HT1080 (cell line): ENCODE measurements around the genes AKAP8 and RAB8A.

DNA sequence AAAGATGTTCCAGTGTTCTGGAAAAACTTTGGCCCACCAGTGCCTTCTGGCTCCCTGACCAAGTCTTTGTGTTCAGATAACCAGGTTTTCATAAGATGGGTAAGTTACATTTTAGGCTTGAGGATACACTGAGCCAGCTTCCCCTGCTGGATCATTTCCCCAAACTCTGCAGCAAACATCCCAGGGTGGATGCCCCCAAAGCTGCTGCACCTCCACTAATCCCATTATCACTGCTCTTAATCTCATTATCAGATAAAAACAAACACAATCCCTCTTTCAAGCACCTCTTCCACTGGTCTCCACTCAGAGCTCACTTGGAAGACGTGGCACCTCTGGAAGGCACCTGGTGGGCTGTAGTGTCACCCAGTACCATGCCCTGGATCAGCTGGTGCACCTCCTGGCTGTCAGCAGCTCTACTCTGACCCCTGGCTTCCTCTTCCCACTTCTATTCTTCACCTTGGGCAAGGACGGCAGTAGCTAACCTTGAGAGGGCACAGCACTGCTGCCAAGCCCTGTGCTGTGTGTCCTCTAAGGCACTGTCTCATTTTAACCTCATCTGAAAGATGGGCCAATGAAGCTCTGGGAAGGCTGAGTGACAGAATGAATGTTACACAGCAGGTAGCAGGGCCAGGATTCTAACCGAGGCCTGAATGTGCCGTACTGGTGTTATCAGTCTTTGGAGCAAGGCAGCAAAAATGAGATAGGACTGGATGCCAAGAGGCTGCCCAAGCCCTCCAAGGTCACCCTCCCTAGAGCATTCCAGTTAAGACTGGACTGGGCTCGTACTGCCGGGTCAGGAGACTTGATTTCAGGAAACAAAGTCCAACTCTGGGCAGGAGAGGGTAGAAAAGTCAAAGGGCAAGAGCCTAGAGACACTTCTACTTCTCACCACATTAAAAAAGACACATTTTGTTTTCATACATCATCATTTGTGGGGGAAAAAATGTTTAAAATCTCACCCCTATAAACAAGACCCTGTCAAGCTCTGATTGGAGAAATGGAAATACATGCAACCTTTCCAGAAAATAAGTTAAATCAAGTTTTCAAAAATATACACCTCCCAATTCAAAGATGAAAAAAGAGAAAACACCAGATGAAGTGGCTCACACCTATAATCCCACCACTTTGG is 7.3 kb downstream of the BRD4 start:
RAMPAGE:
- cytosol, long total RNA = no peak
- long total RNA = no peak
- nucleus, long total RNA = no peak

DNA sequence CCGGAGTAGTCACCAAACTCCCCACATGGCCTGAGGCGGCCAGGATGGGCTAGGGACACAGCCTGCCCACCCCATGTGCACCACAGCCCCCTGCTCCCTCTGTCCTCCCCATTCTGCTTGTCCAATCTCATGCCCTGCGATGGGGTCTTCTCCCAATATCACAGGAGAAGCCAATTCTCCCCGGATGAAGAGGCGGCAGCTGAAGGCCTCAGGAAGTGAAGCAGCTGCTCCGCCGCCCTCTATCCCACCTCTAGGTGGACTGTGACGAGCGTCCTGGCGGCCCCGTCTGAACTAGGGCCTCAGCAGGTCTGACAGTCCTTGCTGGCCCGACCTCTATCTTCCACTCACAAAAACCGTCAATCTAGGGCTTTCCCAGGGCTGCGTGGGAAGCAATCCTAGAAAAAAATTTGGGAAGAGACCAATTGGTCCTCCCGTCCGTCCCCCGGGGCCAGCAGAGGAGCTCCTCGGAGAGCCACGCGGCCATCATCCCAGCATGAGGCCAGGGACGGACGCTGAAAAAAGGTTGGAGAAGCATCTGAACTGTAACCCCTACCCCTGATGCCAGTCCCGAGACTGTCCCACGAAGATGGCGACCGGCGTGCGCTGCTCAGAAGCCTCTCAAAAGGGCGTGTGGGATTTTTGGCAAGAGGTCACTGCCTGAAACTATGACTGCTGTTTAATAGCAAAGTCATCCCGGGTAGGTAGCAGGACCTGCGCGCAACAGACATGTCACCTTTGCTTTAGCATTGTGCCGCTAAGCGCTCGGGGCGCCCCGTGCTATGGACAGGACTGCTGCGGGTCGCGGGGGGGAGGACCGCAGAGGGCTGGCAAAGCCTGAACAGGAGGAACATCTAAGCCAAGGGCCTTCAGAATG is 10.8 kb downstream of the AKAP8 start:
RAMPAGE:
- cytosol, long total RNA = no peak
- long total RNA = no peak
- nucleus, long total RNA = no peak

RAMPAGE:
- cytosol, long total RNA = no peak
- long total RNA = no peak
- nucleus, long total RNA = no peak
Observed at GRCh38 chr19:15378775-15379557, 621 bp downstream of the AKAP8 start.

DNA sequence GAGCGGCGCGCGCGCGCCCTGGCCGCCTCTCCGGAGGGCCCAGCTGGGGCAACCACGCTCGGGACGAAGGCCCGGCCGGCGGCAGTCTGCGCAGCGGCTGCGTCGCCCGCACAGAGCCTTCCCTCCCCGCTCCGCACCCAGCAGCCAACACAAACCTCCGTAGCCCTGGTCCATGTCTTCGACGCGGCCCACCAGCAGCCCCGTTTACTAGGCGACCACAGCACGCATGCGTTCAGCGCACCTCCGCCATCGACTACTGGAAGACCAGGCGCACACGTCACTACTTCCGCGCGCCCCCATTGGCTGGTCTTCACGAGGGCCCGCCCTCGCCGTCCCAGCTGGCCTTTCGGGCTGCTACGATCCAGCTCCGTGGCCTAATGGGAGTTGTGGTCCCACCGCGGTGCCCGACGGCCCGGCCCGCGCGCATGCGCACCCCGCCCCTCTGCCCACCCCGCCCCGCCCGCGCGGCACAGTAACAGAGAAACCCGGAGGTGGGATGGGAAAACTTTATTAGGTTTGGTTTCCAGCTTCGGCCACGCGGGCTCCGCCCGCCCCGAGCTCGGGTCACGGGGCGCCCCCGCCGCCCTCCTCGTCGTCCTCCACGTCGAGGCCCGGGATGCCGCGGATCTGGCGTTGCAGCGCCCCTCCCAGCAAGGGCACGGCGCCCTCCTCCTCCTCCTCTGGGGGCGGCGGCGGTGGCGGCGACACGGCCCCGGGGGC is at the start of gene AKAP8:
Gene AKAP8 (minus strand): TSS at position 230 of the 720 bp plus-strand sequence.
RAMPAGE:
- cytosol, long total RNA = no peak
- long total RNA = no peak
- nucleus, long total RNA = no peak

RAMPAGE:
- cytosol, long total RNA = no peak
- long total RNA = no peak
- nucleus, long total RNA = no peak
Observed at GRCh38 chr19:15403923-15404696, 14.7 kb downstream of the AKAP8L start.

DNA sequence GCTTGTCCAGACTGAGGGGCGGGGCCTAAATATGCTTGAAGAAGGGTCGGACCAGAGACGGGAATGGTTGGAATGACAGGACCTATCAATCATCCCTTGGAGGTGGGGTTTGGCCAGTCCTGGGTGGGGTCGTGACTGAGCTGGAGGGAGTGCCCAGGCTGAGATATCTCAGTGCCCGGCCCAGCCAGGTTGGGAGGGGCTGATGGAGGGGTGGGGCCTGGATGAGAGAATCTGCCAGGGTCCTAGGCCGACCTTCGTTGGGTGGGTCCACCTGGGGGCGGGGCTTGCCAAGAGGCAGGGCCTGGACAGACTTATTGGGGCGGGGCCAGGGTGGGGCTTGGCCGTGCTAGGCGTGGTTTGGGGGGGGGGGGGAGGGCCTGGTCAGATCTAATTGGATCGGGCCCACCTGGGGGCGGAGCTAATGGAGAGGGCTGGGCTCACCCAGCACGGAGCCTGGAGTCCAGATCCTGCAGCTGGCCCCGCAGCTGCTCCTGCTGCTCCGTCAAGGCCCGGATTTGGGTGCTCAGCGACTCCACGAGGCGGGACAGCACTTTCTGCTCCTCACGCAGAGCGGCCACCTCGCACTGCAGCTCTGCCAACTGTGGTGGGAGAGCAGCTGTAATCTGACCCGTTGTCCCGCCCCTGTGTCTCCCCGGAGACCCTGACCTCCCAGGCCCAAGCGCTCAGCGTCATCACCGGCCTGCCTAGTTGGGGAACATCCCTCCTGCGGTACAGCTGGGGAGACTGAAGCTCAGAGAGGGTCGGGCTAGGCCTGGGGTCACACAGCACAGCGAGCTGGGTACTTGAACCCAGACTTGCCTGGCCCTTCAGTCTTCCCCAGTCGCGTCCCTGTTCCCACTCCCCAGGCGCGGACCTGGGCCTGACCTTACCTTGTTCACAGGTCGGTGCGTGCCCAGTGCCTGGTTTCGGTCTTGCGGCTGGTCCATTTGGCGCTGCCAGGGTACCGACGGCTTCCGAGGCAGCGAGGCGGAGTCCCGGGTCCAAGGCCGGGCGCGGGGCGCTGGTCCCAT is 2.8 kb upstream of the WIZ start:
RAMPAGE:
- cytosol, long total RNA = no peak
- long total RNA = no peak
- nucleus, long total RNA = no peak

DNA sequence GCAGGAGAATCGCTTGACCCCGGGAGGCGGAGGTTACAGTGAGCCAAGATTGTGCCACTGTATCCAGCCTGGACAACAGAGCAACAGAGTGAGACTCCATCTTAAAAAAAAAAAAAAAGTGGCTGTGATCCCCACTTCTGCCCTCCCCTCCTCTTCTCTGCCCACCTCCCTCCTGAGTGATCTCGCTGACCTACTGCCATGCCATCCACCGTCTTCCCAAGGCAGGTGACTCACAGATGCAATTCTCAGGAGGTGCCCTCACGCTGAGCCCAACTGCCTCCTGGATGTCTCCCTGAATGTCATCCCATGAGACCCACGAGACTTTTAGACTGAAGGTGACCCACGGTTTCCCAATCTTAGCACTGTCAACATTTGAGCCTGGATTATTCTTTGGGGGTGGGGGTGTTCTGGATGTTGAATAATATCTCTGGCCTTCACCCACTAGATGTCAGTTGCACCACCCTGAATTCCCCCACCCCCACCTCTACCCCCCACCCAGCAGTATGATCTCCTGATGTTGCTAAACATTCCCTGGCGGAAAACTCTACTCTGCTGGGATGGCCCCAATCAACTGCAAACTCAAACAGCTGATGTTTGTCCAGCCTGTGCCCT is 2.3 kb upstream of the CYP4F22 start:
RAMPAGE:
- cytosol, long total RNA = no peak
- long total RNA = no peak
- nucleus, long total RNA = no peak

DNA sequence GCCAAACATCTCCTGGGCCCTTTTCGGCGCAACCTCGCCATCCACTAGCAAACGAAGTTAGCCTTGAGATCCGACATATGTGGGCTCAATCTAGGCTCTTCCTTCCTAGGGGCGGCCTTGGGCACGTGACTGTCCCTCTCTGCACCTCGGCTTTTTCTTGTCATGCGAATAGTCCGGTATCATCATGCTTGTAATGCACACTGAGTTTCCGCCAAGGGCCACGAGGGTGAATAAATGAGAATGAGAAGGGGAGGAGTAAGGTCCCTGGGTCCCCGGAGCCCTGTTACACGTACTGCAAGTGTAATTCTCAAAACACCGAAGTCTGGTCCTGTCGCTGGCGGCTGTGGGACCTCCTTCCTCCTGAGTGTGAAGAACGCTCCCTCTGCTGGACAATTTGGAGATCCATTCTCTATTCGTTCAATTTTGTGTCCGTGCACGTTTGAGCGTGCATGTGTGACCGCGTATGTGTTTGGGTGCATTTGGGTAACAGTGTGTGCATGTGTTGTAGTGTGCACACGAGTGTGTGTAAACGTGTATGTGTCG is 47.9 kb downstream of the CYP4F22 start:
RAMPAGE:
- cytosol, long total RNA = no peak
- long total RNA = no peak
- nucleus, long total RNA = no peak

GRCh38 chr19:15641855-15642508 is 1.3 kb downstream of the CYP4F3 start:
RAMPAGE:
- cytosol, long total RNA = no peak
- long total RNA = no peak
- nucleus, long total RNA = no peak

DNA sequence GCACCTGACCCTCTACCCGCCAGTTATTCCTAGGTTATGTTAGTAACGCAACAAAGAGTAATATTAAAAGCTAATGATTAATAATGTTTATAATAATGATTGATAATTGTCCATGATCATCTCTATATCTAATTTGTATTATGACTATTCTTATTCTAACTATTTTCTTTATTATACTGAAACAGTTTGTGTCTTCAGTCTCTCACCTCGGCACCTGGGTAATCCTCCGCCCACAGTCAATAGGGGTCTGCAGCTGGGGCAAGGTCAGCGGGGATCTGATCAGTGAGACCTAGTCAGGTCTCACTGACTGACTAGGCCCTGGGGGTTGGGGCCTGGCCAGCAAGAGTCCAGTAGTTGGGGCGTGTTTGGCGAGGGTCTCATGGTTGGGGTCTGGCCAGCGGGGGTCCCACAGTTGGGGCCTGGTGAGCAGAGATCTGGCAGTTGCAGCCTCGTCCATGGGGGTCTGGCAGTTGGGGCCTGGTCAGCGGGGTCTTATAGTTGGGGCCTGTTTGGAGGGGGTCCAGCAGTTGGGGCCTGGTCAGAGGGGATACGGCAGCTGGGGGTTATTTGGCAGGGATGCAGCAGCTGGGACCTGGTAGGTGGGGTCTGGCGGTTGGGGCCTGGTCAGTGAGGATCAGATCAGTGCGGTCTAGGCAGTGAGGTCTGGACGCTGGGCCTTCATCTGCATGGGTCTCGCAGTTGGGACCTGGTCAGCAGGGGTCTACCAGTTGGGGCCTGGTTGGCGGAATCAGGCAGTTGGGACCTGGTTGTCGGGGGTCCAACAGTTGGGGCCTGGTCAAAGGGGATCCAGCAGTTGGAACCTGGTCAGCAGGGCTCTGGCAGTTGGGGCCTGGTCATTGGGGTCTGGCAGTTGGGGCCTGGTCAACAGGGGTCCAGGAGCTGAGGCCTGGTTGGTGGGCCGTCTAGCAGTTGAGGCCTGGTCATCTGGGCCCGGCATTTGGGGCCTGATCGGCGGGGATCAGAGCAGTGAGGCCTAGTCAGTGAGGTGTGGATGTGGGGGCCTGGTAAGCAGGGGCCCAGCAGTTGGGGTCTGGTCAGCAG is 61.2 kb upstream of the TPM4 start:
RAMPAGE:
- cytosol, long total RNA = no peak
- long total RNA = no peak
- nucleus, long total RNA = no peak

DNA sequence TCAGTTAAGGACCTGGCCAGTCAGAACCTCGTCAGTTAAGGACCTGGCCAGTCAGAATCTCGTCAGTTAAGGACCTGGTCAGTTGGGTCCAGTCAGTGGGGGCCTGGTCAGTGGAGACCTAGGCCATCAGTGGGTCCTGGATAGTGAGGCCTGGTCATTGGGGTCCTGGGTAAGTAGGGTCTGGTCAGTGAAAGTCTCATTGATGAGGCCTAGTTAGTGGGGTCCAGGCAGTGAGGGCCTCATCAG is 42.7 kb upstream of the TPM4 start:
RAMPAGE:
- cytosol, long total RNA = no peak
- long total RNA = no peak
- nucleus, long total RNA = no peak

DNA sequence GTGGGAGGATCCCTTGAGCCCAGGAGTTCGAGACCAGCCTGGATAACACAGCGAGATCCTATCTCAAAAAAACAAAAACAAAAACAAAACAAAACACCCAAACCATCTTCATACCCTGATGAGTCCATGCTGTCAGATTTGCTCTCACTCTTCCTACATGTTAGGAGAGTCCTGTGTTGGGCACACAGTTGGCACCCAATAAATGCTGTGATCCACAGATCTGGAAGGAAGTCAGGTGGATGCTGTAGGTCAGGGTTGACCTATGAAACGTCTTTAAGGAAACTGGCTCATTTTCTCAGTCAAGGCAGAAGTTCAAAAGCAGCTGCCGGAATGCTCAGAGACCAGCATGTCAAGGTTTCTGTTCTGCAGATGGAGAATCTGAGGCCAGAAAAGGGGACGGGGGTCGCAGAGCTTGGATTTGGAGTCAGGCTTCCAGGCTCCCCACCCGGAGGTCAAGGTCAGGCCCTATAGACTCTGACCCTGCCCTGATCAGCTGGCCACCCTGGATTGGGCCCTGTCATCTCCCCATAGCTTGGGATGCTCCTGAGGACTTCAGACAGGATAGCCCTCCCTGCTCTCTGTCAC is 3.1 kb upstream of the TPM4 start:
RAMPAGE:
- cytosol, long total RNA = no peak
- long total RNA = no peak
- nucleus, long total RNA = no peak

DNA sequence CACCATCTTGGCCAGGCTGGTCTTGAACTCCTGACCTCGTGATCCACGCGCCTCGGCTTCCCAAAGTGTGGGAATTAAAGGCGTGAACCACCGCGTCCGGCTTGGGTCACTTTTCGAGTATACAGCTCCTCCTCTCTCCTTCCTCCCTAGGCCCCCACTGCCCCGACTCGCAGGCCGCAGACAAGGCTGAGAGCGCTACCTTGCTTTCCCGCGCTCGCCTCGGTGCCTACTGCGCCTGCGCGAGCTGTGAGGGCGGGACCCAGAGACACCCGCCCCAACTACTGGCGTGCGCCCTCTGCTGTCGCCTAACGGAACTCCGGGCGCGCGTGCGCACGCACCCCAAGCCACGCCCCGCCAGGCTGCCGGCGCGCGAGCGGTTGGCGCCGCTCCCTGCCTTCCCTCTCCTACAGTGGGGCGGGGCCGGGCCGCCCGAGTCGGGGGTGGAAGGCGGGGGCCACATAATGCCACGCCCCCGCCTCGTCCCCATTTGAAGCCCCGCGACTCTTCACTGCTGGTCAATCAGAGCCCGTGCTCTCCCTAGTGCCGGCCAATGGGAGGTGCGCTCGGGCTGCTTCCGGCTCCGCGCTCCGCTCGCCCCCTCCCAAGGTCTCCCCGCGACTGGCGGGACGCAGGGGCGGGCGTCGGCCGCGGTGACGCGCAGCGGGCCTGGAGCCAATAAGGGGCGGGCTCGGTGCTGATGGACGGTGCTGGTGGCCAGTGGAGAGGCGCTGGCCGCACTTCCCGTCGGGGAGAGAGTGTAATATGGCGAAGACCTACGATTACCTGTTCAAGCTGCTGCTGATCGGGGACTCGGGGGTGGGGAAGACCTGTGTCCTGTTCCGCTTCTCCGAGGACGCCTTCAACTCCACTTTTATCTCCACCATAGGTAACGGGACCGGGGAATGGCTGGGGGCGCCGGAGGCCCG is at the start of gene RAB8A:
Gene RAB8A (plus strand): TSS at position 750 of the 926 bp plus-strand sequence.
RAMPAGE:
- cytosol, long total RNA = start-site peak on the plus strand centred at position 751 of the sequence, 16 bp wide, 1,015 and 1,197 reads in 2 replicates
- long total RNA = no peak
- nucleus, long total RNA = start-site peak on the plus strand centred at position 751 of the sequence, 15 bp wide, 470 and 156 reads in 2 replicates

RAMPAGE:
- cytosol, long total RNA = no peak
- long total RNA = no peak
- nucleus, long total RNA = no peak
Observed at GRCh38 chr19:16139507-16140402, 3.7 kb upstream of the HSH2D start.

RAMPAGE:
- cytosol, long total RNA = no peak
- long total RNA = no peak
- nucleus, long total RNA = no peak
Observed at GRCh38 chr19:16208682-16209196, 11.0 kb downstream of the AP1M1 start.

DNA sequence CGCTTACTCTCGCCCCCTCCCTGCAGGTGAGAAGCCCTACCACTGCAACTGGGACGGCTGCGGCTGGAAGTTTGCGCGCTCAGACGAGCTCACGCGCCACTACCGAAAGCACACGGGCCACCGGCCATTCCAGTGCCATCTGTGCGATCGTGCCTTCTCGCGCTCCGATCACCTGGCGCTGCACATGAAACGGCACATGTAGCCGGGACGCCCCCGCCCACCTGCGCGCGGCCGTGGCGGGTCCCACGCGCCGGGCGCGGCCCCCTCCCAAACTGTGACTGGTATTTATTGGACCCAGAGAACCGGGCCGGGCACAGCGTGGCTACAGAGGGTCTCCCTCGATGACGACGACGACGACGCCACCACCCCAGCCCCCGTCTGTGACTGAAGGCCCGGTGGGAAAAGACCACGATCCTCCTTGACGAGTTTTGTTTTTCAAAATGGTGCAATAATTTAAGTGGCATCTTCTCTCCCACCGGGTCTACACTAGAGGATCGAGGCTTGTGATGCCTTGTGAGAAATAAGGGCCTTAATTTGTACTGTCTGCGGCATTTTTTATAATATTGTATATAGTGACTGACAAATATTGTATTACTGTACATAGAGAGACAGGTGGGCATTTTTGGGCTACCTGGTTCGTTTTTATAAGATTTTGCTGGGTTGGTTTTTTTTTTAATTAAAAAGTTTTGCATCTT is 2.4 kb downstream of the KLF2 start:
RAMPAGE:
- cytosol, long total RNA = no peak
- long total RNA = no peak
- nucleus, long total RNA = no peak

RAMPAGE:
- cytosol, long total RNA = no peak
- long total RNA = no peak
- nucleus, long total RNA = no peak
Observed at GRCh38 chr19:16341870-16343061, 17.6 kb downstream of the KLF2 start.

DNA sequence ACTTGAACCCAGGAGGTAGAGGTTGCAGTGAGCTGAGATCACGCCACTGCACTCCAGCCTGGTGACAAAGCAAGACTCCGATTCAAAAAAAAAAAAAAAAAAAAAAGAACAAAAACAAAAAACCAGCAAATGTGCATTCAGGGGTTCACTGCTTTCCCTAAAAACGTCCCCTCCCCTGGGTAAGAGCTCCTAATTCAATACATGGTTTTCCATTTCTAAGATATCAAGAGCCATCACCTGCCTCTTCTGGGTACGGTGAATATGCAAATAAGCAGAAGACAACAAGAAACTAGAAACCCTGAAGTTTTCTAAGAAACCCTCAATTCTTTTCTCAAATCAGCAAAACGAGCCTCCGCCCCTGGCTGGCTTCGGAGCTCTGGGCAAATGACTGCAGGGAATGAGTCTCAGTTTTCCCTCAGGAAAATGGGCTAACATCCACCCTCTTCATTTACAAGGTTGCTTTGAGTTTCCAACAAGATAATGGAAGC is 26.4 kb downstream of the KLF2 start:
RAMPAGE:
- cytosol, long total RNA = no peak
- long total RNA = no peak
- nucleus, long total RNA = no peak

DNA sequence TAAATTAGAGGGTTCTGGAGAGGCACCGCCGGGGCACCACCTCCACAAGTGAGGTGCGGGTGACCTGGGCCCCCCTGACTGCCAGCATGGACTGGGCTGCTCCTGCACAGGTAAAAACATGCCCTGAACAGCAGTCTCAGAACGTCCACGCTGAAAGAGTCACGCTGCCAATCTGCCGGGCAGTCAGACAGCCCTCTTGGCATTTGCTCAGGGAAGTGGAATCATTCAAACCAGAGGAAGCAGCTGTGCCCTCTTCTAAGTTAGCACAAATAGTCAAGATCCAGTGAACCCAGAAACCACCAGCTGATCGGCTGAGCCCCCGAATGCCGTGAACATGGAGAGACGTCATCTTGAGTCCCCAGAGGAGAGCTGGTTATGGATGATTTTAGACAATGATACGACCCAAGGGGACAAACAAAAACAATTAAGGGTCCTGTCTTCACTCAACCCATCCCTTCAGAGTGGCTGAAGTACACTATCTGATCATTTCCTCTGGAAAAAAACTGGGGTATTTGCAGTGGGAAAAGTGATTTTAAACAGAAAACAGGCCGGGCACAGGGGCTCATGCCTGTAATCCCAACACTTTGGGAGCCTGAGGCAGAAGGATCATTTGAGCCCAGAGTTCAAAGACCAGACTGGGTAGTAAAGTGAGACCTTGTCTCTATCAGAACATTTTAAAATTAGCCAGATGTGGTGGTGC is 34.6 kb downstream of the KLF2 start:
RAMPAGE:
- cytosol, long total RNA = no peak
- long total RNA = no peak
- nucleus, long total RNA = no peak

DNA sequence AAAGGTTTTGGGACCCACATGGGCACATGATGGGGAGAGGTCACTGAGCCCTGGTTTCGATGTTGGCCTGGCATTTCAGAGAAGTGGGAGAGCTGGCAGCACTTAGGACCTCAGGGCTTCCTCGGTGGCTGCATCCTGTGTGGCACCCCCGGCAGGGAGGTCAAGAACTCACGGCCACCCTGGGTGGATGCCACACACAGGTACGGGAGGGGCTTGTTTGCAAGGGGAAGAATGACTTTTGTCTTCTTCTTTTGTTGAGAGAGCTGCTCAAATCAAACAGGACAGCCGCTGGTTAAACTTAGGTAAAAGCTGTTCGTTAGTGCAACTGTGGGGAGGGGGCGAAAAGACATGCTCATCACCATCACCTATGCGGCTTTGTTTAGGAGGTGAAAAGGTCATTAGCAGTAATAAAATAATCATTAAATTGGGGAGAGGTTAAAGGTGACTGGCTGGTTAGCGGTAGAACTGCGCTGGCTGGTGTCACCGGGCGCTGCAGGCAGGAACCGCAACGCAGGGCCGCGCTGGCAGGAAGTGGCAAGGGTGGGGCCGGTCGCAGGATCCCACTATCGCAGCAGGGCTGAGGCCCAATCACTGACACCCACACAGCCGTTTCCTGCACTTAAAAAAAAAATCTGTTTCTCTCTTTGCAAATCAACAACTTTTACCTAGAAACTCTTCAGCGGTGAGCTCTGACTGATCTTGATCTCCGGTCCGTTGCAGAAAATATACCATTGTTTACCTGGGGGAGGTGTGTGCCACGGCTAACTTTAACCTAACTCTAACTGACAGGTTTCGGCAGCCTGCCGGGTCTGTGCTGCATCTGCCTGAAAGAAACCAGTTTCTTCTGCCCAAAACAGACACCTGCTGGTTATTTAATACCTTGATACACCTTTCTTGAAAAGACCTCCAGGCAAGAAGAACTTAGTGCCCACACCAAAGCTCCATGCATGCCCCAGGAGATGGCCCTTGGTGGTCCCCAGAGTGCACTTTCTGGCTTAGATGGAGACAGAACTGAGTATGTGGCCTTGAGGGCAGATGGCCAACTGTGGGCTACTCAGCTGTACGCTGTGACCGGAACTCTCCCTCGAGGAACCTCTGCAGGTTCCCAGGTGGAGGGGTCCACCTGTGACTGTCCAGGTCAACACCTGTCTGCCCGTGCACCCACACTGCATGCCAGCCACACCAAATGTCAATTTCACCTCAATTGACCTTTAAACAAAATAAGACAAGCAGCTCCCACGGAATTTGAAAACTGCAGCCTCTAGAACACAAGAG is 47.0 kb downstream of the KLF2 start:
RAMPAGE:
- cytosol, long total RNA = no peak
- long total RNA = no peak
- nucleus, long total RNA = no peak